Type B pancreatic cell (in vitro differentiated cells): ENCODE measurements around a stretch of chr19.

- PRO-cap, result unidirectional peak, minus-strand start at chr19:39031324; bidirectional peak, plus-strand start at chr19:39031697, minus-strand start at chr19:39031633
Measured at GRCh38 chr19:39031185-39032165, 874 bp downstream of the FBXO27 start.

- PRO-cap, result no peak
Measured at GRCh38 chr19:39083230-39083660, 923 bp upstream of the ACP7 start.

DNA sequence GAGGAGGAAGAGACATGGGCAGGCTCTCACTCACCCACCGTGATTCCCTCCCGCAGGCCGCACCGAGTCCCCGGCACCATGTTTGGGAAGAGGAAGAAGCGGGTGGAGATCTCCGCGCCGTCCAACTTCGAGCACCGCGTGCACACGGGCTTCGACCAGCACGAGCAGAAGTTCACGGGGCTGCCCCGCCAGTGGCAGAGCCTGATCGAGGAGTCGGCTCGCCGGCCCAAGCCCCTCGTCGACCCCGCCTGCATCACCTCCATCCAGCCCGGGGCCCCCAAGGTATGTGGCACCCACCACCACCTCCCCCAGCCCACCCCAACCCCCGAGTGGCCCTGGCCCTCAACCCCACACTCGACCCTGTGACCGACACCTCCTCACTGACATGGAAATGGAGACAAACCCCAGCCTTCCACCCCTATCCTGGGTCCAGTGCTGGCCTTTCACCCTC, 27.3 kb upstream of the NCCRP1 start:
- PRO-cap, result no peak

DNA sequence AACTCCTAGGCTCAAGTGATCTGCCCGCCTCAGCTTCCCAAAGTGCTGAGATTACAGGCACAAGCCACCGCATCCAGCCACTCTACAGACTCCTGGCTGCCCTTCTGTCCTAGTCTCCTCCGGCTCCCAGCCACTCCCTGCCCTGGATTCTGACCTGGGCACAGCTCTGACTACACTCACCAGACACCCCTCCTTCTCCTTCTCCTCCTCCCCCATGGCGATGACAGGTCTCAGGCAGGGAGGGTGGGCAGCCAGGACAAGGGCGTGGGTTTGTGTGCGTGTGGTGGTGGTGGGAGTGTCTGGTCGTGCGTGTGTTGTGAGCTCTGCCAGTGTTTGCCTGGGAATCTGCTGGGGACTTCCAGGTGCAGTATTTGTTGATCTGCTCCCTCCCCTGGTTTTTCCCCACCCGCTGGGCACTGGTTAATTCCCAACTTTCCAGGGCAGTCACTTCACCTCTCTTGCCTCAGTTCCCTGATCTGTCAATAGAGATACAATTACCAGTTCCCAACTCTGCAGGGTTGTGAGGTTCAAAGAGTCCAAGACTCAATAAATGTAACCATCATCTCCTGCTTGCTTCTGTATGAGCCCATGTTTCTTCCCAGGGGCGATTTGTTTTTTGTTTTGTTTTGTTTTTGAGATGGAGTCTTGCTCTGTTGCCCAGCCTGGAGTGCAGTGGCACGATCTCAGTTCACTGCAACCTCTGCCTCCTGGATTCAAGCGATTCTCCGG, 2.8 kb upstream of the NCCRP1 start:
- PRO-cap, result no peak

DNA sequence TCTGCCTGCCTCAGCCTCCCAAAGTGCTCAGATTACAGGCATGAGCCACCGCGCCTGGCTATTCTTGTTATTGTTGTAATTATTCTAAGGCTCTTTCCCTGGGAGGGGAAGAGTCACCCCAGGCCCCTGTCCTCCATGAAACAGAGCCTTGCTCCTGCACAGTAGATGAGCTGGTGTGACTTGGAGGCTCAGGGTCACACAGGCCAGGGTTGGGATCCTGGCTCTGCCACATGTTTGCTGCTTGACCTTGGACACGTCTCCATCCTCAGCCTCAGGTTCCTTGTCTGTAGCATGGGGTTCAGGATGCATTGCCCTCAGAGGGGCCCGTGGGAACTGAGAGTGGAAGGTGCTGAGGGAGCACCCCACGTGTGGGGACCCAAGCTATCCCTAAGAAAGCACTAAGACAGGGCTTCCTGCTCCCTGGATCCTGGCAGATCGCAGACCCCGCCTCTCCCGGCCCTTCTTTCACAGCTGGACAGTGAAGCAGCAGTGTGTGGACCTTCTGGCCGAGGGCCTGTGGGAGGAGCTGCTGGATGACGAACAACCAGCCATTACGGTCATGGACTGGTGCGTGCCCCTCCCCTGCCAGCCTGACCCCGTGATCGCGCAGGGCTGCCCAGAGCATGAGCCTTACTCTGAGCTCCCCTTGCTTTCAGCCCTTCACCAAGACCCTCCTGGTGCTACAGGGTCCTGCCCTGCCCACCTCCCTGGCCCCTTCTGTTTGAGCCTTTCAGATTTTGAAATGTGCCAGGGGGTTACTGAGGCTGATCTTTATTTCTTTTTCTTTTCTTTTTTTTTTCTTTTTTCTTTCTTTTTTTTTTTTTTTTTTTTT, 2.2 kb downstream of the NCCRP1 start:
- PRO-cap, result no peak

DNA sequence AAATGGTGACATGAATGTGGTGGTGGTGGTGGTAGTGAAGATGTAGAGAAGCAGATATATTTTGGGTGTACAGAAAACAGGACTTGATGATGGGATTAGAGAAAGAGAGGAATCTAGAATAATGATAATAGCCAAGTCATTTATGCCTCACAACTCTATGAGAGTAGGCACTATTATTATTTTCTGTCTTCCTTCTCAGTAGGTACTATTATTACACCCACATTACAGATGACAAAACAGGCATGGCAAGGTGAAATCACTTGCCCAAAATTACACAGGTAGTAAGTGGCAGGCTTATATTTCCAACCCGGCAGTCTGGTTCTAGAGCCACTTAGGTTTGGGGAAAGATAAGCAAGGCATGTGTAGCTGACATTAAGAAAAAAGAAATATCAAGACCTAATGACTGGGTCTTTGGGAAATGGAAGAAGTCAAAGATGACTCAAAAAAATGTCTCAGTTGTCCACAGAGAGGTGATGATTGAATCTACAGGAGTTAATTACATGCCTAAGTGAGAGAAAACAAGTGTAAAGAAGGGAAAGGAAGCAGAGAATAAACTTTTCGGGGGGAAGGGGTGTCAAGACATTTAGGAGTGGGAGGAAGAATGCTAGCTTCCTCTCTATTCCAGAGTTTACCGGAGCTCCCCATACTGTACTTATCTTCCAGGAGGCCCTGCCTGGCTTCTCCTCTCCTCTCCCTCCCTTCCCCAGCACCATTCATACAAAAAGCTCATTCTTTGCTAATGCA, 6.7 kb downstream of the SAMD4B start:
- PRO-cap, result no peak

DNA sequence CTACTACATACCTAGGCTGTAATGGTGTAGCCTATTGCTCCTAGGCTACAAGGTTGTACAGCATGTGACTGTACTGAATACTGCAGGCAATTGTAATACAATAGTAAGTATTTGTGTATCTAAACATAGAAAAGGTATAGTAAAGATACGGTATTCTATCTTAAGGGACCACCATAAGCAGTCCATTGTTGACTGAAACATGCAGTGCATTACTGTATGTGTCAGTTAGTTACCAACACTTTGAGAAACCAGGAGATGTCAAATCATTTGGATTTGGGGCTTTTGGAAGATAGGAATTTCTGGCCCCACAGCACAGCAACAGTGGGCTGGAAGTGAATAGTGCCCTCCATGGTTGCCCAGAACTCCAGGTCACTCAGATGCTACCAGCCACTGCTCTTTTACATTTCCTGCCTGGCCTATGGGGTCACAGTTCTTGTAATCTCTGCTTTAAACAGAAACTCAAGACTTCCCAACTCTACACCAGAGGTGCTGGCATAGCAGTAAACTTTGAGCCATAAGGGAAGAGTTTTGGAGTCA, 3.7 kb downstream of the PAF1 start:
- PRO-cap, result unidirectional peak, minus-strand start at position 375 of the sequence

GRCh38 chr19:39398221-39399436, 7.5 kb downstream of the MED29 start:
- PRO-cap, result no peak

DNA sequence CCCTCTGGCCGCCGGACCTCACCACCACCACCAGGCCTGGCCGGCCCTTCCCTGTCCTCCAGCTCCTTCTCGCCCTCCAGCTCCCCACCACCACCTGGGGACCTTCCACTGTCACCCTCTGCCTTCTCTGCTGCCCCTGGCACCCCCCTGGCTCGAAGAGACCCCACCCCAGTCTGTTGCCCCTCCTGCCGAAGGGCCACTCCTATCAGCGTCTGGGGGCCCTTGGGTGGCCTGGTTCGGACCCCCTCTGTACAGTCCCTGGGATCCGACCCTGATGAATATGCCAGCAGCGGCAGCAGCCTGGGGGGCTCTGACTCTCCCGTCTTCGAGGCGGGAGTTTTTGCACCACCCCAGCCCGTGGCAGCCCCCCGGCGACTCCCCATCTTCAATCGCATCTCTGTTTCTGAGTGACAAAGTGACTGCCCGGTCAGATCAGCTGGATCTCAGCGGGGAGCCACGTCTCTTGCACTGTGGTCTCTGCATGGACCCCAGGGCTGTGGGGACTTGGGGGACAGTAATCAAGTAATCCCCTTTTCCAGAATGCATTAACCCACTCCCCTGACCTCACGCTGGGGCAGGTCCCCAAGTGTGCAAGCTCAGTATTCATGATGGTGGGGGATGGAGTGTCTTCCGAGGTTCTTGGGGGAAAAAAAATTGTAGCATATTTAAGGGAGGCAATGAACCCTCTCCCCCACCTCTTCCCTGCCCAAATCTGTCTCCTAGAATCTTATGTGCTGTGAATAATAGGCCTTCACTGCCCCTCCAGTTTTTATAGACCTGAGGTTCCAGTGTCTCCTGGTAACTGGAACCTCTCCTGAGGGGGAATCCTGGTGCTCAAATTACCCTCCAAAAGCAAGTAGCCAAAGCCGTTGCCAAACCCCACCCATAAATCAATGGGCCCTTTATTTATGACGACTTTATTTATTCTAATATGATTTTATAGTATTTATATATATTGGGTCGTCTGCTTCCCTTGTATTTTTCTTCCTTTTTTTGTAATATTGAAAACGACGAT, 1.9 kb downstream of the ZFP36 start:
- PRO-cap, result no peak

GRCh38 chr19:39497631-39498535, 864 bp upstream of the DLL3 start:
- PRO-cap, result no peak

- PRO-cap, result no peak
Measured at GRCh38 chr19:39796087-39796286, 17.3 kb downstream of the LEUTX start.

DNA sequence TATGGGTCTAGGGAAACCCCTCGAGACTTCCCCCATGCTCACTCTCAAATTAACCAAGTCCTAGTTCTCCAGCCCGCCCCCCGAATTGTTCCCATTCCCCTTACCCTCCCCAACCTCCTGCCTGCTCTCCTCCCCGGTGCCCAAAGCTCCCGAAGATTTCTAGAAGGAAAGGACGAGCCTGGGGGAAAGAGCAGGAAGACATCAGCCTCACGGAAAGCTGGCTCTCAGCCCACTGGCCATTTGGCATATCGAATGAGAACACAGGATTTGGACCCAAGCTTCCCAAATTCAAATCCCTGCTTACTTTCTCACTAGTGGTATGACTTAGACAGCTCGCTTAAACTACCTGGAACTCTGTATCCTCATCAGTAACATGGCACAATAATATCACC, 304 bp upstream of the TTC9B start:
- PRO-cap, result no peak

DNA sequence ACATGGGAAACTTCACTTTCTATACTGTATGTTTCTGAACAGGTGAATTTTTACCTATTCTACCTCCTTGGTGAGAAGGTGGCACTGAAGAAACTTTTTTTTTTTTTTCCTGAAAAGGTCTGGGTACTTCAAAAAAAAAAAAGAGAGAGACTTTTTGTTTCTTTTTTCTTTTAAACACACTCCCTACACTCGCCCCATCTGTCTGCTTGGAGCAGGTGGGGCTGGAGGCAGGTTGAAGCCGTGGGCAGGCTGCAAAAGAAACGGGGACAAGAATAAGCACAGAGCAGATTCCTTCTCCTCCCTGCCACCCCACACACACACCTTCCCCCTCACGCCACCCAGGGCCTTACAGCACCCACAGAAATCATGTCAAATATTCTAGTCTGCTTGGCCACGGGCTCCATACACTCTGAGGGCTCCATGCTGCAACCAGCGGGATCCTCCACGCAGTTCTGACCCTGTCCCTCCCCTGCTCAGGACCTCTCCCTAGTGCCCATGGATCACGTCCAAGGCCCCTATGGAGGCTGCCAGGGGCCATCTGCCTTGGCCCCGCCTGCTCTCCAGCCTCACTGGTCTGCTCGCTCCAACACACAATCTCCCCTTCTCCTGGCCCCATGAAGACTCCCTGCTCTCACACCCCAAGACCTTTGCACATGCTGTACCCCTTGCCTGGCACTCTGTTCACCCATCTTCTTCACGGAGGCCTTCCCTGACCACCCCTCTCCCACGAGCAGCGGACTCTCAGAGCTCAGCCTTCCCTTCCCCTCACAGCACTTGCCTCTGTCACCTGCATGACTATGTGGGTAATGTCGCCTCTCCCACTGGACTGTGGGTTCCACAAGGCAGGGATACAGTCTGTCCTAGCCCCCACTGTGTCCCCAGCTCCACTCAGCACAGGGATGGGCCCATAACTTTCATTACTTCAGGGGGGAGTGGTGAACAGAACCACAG, 11.5 kb downstream of the AKT2 start:
- PRO-cap, result no peak

DNA sequence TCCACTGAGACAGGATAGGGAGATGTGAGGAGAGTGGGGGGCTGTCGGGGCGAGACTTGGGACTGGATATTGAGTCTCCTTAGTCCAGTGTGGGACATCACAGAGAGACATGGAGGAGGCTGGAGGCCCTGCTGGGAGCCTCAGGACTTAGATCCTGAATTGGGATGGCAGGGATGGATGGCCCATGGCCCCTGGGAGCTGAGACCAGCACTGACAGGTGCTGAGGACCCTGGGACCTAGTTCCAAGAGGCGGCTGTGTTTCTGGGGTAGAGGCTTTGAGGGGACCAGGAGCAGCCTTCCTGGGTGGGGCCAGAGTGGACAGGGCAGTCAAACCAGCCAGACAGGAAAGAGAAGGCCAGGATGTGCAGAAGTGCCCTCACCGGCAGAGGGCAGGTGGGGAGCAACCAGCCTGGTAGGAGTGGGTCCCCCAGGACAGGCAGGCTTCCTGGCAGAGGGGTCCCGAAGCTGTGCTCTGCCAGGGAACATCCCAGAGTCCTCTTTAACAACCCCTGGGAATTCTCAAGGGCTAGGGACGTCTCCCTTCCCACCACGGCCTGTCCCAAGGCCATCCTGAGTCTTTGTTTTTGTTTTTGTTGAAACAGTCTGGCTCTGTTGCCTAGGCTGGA, 2.8 kb upstream of the HIPK4 start:
- PRO-cap, result no peak

GRCh38 chr19:40411932-40412248, 1.3 kb downstream of the PRX start:
- PRO-cap, result no peak

DNA sequence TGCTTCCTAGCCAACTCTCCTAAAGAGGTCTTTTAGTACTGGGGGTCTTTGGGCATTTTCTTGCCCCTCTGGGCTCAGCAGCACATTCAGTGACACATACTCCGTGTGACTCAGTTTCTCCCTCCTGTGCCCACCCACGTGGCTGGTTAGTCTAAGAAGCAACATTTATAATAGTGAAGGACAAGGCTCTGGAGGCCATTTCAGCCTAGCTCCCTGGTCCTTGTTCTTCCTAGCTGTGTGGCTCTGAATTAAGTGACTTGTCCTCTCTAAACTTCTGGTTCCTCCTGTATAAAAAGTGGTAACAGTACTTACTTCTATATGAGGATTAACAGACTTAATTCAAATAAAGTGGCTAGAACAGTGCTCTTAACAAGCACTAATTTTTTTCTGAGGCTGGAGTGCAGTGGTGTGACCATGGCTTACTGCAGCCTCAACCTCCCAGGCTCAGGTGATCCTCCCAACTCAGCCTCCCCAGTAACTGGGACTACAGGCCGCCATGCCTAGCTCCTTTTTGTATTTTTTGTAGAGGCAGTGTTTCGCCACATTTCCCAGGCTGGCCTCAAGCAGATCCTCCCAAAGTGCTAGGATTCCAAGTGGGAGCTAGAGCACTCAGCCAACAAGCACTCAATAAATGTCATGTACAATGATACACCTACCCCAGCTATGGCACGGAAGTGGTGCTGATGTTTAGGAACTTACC, 3.9 kb downstream of the SERTAD3 start:
- PRO-cap, result no peak

DNA sequence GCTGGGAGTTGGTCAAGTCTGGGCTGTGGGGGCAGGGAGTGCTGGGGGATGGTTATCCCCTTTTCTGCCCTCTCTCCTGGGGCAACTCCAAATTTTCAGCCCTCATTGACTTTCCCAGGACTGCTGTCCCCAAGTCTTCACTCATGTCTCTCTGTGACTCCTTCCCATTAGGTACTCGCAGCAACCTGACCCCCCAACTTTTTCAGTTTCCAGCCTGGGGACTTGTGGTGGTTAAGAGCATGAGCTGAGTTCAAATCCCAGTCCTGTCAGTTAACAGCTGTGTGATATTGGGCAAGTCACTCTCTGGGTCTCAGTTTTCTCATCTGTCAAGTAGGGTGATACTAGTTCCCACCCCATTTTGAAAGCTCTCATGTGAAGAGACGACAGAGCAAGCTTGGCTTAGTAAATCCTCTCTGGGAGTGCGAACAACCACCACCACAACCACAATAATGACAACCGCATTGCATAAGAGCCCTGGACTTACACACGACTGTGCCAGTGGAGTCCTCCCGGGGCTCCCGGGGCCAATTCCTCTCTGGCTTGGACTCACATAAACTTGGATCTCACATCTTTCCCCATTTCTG, 578 bp downstream of the BLVRB start:
- PRO-cap, result no peak

DNA sequence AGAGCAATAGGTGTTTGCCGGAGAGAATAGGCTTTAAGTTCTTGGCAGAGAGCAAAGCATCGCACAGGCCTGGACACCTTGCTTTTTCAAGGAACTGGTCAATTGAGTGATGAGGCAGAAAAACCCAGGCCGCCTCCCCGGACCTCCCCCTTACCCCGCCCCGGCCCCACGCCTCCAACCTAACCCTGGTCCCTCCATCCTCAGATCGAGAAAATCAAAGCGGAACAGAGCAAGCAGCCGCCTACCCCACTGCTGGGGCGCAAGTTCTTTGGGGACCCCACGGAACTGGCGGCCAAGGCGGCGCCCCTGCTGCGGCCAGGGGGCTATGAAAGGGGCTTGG, 9.2 kb upstream of the SHKBP1 start:
- PRO-cap, result no peak

GRCh38 chr19:40599824-40600566, 1.2 kb upstream of the LTBP4 start:
- PRO-cap, result no peak

GRCh38 chr19:40609060-40609469, 7.9 kb downstream of the LTBP4 start:
- PRO-cap, result no peak